OVCAR3 (cell line): ENCODE results near the genes CLSTN1 and KIF1B.

- RRBS = no CpG with 5 or more reads among the region's 7 CpGs
Observed at GRCh38 chr1:9267838-9268627, 24.7 kb upstream of the SPSB1 start.

- RRBS = no CpG with 5 or more reads among the region's 33 CpGs
Observed at GRCh38 chr1:9280117-9280700, 12.5 kb upstream of the SPSB1 start.

DNA sequence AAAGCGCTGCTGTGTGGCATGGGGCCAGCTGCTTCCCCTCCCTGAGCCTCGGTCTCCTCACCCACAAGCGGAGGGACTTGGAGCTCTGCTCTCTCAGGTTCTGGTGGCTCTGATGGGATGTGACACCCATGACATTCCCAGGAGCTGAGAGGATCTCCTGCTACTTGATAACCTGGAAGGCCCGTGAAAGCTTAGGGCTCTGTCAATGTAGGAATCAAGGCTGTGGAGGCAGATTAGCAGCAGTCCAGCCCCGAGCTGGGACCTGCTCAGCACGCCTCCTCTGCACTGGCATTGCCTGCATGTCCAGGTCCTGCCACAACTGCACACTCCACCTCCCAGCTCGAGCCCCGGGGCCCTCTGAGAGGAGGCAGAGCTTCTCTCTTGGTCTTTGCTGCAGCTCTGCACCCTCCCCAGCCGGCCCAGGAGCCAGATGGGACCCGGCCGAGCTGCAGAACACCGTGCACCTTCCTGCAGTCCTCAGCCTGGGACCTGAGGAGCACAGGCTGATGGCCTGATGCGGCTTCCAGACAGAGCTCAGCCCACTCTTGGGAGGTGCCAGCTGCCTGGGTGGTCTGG, 10.9 kb upstream of the SPSB1 start:
- RRBS = 26% methylated on average over 2 of the region's 13 CpGs

GRCh38 chr1:9295727-9296539, 3.2 kb downstream of the SPSB1 start:
- RRBS = no CpG with 5 or more reads among the region's 19 CpGs

GRCh38 chr1:9338773-9339161, 46.1 kb downstream of the SPSB1 start:
- RRBS = 88% methylated on average over 8 of the region's 16 CpGs

DNA sequence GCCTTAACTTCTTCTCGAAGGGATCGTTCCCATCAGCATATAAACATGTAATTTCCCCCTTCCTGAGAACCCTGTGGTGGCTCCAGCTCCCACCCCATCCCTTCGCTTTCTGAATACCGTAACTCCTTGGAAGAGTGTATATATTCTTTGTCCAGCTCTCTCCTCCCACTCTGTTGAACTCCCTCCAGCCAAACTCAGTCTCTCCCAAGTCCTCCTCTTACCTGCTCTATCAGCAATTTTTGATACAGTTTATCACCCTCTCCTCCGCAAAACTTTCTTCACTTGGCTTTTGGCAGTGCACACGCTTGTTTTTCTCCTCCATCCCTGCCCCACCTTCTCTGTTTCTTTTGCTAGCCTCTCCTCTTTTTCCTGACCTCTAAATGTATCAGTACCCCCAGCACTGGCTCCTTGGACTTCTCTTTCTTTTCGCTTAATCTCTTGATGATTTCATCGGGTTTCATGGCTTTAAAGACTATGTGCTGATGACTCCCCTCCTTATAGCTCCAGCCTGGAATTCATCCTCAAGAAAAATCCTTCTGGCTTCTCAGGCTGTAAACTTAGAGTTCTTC, 109.8 kb upstream of the SLC25A33 start:
- RRBS = no CpG with 5 or more reads among the region's 8 CpGs

- RRBS = no CpG with 5 or more reads among the region's 13 CpGs
Observed at GRCh38 chr1:9437837-9438367, 101.4 kb upstream of the SLC25A33 start.

DNA sequence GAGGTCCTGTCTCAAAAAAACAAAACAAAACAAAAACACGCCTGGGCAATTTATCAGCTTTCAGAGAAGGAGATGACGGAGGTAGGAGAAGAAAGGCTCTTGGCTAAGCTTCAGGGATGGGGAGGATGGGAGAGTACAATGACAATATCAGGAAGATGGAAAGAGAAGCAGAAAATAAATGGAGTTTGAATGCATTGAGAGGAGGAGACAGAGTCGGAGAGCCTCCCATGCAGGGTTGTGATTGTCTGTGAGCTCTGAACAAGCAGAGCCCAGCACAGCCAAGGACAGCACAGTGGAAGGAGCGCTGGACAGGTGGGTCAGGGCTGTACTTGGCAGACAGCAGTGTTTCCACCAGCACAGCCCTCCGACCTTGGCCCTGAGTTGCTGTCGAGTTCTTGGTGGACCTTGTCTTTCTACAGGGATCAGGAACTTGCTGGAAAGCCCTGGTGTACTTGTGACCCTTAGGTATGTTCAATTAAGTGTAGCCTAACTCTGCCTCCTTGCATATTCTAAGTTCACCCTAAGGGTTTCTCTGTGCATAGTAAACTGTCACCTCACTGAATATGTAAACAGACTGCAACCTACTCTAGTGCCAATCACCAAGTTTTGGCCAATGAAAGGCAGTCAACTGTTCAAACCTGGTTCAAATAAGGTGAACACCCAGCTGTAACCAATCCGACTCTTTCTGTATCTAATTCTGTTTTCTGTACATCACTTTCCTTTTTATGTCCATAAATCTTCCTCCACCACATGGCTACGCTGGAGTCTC, 86.7 kb upstream of the SLC25A33 start:
- RRBS = no CpG with 5 or more reads among the region's 8 CpGs

- RRBS = no CpG with 5 or more reads among the region's 3 CpGs
Observed at GRCh38 chr1:9556027-9556370, 16.7 kb downstream of the SLC25A33 start.

GRCh38 chr1:9612917-9614101, 24.6 kb downstream of the TMEM201 start:
- RRBS = 99% methylated on average over 7 of the region's 33 CpGs

DNA sequence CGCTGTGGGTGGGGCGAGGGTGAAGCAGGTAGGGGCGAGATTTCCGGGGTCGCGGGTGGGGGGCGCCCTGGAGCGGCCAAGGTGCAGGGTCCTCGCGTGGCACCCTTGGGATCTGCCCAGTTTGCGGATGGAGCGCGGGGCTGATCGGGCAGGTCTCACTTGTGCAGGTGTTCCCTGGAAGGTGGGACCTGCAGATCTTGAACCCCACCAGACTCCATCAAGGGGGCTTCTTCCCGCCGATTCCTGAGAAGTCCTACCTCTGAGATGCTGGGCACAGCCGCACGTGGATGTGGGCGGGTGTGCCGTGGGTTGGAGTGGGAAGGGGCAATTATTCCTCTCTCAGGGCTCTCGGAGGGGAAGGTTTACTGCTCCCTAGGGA, 1.3 kb downstream of the PIK3CD start:
- RRBS = 40% methylated on average over 4 of the region's 21 CpGs

DNA sequence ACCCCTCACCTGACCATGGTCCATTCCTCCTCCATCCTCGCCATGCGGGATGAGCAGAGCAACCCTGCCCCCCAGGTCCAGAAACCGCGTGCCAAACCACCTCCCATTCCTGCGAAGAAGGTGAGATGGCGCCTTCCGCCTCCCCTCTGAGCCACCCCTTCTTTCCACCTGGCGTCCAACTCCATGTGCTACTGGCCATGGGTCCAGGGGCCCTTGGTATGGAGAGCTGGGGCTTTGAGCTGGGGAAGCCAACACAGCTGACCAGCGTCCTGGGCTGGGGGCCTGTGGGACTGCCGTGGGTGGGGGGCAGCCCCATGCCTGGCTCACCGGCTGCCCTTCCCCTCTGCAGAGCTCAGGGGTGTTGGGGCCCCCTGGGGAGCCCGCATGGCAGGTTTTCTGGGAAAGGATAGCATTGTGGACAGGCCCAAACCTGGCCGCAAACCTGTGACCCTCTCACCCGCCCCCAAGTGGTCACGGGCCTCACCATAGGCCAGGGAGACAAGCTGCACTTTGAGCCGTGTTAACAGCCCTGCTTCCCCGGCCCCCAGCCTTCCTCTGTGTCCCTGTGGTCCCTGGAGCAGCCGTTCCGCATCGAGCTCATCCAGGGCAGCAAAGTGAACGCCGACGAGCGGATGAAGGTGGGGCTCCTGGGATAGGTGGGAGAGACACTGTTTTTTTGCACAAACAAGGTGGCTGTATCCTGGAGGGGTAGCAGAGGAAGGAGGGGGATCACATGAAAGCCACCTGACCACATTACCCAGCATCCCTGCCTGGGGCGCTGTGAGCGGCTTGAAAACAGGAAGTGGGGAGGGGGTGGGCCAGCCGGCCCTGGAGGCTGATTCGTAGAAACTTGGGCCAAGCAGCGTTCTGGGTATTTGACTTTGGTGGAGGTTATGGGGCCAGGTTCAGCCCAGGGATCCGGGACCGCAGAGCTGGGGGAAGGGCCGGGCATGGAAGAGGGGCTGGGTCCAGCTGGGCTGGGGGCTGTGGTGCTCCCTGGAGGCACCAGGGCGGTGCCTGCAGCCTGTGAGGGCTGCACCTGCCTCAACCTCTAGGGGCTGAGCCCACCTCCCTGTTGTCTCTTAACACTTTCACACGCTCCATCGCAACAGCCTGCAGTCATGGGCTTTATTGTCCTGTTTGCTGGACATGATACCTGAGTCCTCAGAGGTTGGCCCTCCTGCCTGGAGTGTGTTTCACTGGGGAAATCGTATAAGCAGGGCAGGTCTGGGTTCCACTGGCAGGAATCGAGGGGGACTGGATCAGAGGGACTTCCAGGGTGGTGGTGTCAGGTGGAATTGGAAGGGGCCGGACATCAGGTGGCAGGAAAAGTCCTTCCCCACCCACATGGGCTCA, 65.9 kb downstream of the PIK3CD start:
- RRBS = 83% methylated on average over 1 of the region's 38 CpGs

DNA sequence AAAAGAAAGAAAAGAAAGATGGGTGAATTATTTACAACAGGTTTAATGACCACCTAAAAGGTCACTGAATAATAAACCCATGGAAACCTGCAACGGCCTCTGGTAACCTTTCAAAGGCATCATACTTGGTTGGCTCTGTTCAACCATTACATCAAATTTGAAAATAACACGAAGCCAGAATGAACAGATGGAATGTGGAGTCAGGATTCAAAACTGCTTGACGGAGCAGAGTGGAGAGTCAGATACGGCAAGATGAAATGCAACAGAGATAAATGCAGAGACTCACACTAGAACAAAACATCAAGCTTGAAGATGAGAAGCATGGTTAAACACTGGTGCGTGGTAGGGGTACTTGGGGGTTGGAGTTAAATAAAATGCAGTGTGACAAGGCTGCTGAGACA, 27.1 kb downstream of the CLSTN1 start:
- RRBS = no CpG with 5 or more reads among the region's 5 CpGs

DNA sequence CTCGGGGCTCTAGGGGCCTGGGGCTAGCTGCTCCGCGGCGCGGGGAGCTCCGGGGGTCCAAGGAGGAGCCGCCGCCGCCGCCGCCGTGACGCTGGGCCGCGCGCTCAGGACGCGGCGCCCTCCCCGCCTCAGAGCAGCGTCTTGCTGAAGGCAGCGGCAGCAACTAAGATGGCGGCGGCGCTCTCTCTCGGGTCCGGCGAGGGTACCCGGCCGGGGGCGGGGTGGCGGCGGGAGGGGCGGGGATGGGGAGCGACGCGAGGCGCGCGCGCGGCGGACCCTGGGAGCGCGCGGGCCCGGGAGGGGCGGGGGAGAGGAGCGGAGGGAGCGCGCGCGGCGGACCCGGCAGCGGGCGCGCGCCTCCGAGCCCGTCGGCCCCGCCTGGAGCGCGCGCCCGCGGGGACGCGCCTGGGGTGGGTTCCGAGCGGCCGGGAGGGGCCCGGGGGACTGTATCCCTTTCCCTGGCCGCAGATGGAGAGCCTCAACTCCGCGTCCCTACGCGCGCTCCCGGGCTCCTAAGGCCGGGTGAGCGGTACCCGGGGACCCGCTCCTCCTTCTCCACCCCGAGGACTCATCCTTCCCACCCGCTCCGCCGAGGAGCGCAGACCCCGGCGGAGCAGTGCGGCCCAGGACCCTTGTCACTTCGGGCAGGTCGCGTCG, at the start of gene CLSTN1:
TSS of gene CLSTN1 (minus strand) at position 170 of the 657 bp plus-strand sequence.
- RRBS = 3% methylated on average over 58 of the region's 97 CpGs

GRCh38 chr1:9825051-9826210, 1.7 kb upstream of the CLSTN1 start:
- RRBS = 0% methylated on average over 1 of the region's 19 CpGs

- RRBS = no CpG with 5 or more reads among the region's 12 CpGs
Observed at GRCh38 chr1:9847868-9848524, 24.2 kb upstream of the CLSTN1 start.

DNA sequence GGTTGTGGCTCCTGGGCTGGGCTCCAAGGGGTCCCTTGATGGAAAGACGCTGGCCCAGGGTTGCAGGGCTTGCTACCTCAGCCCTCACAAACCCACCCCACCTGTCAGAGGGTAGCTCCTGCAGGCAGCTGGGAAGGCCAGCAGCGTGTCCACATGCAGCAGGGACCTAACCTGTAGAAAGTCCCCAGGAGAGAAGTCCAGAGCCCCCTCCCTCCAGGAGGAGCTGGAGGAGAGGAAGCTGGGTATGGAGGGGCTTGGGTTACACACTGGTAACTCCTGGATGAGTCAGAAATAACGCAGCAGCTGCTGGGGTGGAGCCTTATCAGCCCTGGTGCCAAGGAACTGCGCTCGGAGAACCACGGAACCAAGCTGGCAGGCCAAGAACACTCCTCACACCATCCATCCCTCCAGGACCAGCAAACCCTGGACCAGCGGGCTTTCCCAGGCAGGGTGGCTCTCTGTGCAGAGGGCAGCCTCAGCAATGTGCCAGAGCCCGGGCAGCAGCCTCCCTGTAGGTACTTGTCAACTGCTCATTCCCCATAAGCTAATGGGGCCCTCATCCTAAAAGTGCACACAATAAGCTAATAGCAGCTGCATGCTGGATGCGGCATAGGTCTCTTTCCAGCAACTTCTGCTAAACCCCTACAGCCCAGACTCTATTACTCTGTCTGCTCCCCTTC, 37.3 kb downstream of the CTNNBIP1 start:
- RRBS = no CpG with 5 or more reads among the region's 9 CpGs

DNA sequence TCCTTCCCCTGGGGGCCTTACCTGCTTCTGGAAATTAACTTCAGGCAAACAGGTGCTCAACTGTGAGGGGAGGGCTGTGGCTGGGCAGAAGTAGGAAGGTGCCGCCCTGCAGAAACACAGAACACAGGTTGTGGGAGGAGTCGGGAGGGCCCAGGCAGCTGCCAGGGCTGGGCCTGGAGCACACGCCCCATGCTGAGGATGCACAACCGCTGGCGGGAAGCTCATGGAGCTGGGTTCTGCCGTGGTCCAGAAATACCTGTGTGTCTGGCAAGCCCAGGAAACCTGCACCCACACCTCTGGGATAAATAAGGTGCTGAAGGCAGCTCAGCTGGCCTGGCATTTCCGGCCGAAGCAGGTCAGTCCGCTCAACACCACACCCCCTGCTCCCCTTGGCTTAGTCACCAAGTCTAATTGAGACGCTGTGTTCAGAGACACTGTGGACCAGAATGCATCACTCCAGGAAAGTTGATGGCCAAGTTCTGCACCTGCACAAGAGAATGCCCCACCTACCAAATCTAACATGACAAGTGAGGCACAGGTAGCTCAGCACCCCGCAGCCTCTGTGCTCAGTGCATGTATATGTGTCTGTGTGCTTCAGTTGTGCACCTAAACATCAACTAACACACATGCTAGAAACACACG, 32.1 kb downstream of the CTNNBIP1 start:
- RRBS = no CpG with 5 or more reads among the region's 12 CpGs

DNA sequence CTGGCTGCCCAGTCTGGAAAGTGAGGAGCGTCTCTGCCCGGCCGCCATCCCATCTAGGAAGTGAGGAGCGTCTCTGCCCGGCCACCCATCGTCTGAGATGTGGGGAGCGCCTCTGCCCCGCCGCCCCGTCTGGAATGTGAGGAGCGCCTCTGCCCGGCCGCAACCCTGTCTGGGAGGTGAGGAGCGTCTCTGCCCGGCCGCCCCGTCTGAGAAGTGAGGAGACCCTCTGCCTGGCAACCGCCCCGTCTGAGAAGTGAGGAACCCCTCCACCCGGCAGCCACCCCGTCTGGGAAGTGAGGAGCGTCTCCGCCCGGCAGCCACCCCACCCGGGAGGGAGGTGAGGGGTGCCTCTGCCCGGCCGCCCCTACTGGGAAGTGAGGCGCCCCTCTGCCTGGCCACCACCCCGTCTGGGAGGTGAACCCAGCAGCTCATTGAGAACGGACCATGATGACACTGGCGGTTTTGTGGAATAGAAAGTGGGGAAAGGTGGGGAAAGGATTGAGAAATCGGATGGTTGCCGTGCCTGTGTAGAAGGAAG, 3.9 kb upstream of the UBE4B start:
- RRBS = no CpG with 5 or more reads among the region's 33 CpGs

DNA sequence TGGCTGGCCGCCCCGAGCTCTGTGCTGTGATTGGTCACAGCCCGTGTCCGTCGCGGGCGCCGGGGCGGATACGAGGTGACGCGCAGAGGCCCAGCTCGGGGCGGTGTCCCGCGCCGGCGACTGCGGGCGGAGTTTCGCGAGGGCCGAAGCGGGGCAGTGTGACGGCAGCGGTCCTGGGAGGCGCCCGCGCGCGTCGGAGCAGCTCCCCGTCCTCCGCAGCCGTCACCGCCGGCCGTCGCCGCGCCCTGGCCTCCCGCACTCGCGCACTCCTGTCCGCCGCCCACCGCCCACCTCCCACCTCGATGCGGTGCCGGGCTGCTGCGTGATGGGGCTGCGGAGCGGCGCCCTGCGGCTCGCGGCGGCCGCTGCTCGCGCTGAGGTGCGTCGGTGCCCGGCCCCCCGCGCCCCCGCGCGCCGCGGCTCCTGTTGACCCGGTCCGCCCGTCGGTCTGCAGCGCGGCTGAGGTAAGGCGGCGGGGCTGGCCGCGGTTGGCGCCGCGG, at the start of gene KIF1B:
TSS of gene KIF1B (plus strand) at position 156 of the 500 bp plus-strand sequence.
- RRBS = 3% methylated on average over 64 of the region's 84 CpGs